Colon Carcinoma Metastatic in the Brain (tissue), 2 donors: ENCODE data around the gene BACE1.

GRCh38 chr11:116707388-116707693, 65.4 kb downstream of the BUD13 start:
- PRO-cap, 2 experiments, result peak in 2 of 2 experiments; most common plus-strand start chr11:116707615 (in 1); most common minus-strand start chr11:116707461 (in 1)

DNA sequence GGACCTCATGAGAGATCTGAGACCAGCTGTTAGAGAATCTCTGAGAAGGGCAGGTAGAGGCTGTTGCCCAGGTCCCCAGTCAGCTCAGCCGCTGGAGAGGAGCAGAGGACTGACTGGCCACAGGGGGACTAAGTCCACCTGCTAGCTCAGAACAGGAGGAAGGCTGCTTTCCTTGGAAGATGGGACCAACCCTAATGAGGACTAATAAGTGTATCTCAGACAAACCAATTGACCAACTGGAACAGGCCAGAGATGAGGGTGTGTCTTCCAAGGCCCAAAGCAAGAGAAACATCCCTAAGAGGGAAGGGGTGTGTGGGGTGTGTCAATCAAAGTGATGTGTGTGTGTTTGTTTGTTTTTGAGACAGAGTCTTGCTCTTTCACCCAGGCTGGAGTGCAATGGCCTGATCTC, 6.8 kb downstream of the APOA4 start:
- PRO-cap, 2 experiments, result no peak in any of the 2 experiments

DNA sequence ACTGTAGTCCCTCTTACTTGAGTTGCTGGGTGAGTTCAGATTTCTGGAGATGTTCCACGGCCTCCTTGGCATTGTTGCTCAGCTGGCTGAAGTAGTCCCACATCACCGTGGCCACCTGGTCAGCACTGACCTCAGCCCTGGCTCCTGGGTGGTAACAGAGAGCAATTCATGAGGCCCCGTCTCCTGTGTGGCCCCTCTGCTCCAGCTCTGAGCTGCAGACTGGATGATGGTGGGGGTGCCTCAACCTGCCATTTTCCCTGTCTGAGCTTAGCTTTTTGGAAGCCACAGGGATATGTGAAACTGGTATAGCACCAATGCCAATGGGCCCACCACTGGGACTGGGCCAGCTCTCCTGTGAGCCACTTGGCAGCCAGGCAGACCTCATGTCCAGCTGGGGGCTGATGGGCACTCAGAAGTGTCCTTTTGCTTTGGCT, 445 bp downstream of the APOA4 start:
- PRO-cap, 2 experiments, result no peak in any of the 2 experiments

DNA sequence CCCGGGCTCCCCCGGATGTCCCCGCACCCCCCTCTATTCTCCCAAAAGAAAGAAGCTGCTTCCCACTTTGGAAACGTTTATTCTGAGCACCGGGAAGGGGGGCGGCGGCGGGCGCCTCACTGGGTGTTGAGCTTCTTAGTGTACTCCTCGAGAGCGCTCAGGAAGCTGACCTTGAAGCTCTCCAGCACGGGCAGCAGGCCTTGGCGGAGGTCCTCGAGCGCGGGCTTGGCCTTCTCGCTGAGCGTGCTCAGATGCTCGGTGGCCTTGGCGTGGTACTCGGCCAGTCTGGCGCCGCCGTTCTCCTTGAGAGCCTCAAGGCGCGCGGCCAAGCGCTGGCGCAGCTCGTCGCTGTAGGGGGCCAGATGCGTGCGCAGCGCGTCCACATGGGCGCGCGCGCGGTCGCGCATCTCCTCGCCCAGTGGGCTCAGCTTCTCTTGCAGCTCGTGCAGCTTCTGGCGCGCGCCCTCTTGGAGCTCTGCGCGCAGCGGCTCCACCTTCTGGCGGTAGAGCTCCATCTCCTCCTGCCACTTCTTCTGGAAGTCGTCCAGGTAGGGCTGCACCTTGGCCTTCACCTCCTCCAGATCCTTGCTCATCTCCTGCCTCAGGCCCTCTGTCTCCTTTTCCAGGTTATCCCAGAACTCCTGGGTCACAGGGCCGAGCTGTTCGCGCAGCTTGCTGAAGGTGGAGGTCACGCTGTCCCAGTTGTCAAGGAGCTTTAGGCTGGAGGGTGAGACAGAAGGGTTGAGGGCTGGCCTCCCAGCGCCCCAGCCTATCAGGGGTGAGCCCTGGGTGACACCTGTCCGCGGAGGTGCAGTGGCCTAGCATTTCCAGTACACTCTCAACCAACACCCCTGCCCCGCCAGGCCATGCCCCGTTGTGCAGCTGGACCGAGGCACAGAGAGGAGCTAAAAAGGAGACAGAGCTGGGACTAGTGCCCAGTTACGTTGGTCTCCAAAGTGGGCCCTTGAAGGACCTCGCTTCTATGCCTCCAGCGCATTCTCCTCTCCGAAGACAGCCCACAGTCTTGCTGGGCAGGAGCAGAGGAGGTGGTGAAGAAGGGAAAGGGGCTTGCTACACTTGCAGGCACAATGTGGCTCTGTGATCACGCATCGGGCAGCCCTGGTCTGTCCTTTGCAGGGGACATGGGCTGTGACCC, 1.4 kb downstream of the APOA1 start:
- PRO-cap, 2 experiments, result peak in 1 of 2 experiments; most common minus-strand start position 302 of the sequence (in 1)

DNA sequence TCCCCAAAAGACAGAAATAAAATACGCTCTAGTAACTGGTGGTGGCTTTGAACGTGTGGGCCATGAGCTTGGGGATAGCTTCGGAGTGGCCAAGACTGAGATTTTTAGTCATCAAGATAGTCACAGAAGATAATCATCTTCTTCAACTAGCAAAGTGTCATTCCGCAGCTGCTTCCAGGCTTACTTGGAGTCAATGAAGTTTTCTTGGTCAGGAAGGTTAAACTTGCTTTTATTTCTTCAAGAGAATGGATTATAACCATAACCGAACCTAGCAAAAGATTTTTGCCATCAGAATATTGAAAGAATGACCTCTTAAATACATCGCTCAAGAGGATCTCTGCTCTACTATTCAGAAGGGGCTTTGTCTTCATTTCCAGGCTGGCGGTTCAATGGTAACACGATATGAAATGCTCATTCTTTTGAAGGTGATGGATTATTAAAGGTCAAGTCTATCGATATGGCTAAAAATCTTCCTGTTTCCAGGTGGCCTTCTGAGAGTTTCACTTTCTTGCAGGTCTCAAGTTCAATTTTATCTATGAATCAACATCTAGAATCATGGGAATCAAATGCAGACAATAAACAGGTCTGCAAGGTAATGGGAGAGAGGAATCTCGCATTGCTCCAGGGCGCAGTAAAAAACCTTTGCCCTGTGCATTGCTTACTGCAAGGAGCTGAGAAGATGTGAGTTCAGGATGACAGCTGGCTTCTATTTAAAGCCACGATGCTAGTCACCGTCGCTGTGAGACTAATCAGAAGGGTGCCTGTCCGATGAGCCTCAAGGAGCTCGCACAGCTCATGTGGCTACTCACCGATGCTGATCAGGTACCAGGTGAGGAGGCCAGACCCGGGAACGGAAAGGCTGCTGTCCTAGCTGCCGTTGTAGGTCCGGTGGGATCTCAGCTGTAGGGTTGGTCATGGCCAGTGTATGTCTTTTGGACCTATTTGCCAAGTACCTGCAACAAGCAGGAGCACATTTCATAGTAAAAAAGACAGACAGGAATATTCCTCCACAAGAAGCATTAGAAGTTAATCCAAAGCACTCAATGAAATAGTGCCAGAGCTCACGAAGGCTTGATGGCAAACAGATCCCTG, 30.1 kb upstream of the APOA1 start:
- PRO-cap, 2 experiments, result no peak in any of the 2 experiments

GRCh38 chr11:116930041-116930709, 92.8 kb upstream of the APOA1 start:
- PRO-cap, 2 experiments, result no peak in any of the 2 experiments

GRCh38 chr11:116931473-116932649, 94.4 kb upstream of the APOA1 start:
- PRO-cap, 2 experiments, result no peak in any of the 2 experiments

DNA sequence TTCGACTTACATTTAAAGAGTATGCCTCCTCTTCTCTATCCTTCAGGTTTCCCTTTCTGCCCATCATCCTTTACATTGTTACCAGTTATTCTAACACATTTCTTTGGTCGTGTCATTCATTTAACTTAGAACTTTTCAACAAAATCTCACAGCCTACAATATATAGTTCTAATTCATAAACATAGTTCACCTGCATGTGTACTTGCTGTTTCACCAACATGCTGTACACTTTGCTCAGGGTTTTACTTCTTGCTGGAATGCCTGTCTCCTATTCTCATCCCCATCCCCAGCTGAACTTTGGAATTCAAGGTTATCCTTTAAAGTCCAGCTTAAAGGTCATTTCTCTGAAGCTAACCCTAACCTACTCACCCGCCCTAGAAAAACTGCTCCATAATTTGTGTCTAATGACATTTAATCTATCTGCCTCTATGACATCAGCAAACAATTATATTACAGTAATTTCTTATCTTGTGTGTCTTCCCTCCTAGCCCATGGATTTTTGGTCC, 99.3 kb upstream of the APOA1 start:
- PRO-cap, 2 experiments, result no peak in any of the 2 experiments

DNA sequence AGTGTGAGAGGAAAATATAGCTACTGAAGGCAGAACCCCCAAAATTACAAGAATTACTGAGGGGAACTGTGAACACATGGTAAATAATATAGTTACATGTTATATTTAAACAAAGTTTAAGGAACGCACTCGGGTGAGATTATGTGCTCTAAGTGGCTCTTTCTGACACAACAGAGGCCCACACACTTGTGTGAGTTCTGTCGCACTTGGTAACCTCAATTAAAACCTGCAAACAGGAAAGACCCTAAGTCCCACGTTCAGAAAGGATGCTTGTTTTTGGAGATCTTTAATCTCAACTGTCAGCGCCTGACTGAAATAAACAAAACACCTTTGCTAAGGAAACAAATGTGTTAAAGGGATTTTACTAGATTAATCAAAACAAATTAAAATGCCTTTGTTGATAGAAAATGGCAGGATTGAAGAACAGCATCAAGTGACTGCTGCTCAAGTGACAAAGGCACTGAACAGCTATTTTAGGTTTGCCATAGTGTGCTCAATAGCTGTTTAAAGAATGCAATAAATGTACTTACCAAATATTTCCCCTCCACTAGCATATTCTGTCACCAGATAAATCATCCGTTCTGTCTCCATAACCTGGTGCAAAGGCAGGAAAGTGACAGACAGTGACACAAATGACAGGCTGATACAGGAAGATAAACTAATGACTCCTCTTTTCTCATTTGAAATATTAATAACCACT, 116.2 kb upstream of the APOA1 start:
- PRO-cap, 2 experiments, result no peak in any of the 2 experiments

- PRO-cap, 2 experiments, result no peak in any of the 2 experiments
Observed at GRCh38 chr11:117183885-117184453, 5.4 kb downstream of the SIDT2 start.

DNA sequence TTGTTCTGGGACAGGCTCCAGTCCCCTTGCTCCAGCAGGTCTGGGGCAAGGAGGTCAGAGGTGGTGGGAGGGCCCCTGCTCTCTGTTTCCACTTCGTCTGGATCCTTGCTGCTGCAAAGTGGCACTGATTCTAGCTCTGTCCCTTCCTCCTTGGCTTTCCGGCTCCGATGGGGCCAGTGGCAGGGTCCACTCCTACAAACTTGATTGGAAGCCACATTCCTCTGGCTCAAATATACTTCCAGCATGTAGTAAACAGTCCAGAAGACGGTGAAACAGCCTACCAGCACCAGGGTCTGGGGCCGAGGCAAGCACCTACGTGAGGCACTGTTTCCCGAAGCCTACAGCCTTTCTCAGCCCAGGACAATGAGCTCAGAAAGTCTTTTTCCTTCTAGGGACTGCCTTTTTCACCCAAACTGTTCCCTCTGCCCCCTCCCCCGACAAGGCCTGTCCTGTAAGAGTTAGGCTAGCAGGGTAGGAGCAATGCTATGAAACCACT, 6.9 kb downstream of the TAGLN start:
- PRO-cap, 2 experiments, result no peak in any of the 2 experiments

DNA sequence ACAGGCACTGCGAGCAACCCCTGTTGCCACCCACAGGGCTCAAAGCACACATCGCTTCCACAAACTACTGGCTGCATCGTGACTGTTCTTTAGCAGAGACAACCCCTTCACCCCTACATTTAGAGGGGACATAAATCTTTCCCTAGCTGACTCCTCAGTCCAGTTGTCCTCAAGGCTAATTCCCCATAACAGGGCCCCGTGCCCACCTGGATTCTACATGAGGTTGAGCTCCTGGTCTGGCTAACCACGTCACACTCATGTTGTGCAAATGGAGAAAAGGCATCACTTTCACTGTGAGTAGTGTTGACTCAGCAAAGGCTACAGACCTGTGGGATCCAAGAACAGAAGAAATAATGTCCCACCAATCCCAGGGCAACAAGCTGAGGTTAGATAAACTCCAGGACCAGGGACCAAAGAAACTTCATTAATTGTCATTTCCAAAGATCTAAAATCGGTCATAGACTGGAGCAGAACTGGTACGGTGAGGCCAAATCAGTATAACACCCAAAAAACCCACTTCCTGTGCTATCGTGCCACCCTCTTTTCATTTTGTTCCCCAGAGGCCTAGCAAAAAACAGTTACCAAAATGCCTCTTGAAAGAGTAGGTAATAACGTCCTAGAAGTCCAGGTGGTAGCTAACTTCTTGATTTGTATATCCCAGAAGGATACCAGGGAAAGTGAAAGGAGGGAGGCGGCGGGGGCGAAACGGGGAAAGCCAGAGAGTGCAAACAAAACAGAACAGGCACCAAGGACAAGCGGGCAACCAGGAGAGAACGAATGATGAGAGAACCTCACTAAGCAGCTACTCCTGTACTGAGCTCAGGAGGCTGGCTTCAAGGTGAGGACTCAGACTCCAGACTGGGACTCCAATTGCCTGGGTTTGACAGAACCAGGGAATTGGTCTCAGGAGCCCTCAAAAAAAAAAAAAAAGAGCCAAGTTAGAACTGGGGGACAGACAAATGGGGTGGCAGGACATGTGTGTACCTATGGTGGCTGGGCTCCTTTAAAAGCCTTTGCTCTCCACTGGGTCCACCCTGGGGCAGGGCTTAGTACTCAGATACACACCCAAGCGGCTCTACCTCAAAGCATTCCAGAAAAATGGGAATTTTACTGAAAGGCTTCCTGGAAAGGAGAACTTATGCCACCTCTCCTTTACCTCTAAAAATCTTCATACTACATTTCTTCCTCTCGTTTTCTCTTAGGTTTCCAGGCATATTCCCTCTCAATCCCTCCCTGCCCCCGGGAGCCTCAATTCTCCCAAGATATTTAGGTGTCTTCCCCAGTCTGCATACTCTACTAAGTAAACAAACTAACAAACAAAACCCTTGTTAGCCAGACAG, 1.3 kb downstream of the PCSK7 start:
- PRO-cap, 2 experiments, result peak in 1 of 2 experiments; most common plus-strand start position 1,113 of the sequence (in 1); most common minus-strand start position 982 of the sequence (in 1)

- PRO-cap, 2 experiments, result no peak in any of the 2 experiments
Observed at GRCh38 chr11:117234057-117234852, 1.8 kb downstream of the RNF214 start.

DNA sequence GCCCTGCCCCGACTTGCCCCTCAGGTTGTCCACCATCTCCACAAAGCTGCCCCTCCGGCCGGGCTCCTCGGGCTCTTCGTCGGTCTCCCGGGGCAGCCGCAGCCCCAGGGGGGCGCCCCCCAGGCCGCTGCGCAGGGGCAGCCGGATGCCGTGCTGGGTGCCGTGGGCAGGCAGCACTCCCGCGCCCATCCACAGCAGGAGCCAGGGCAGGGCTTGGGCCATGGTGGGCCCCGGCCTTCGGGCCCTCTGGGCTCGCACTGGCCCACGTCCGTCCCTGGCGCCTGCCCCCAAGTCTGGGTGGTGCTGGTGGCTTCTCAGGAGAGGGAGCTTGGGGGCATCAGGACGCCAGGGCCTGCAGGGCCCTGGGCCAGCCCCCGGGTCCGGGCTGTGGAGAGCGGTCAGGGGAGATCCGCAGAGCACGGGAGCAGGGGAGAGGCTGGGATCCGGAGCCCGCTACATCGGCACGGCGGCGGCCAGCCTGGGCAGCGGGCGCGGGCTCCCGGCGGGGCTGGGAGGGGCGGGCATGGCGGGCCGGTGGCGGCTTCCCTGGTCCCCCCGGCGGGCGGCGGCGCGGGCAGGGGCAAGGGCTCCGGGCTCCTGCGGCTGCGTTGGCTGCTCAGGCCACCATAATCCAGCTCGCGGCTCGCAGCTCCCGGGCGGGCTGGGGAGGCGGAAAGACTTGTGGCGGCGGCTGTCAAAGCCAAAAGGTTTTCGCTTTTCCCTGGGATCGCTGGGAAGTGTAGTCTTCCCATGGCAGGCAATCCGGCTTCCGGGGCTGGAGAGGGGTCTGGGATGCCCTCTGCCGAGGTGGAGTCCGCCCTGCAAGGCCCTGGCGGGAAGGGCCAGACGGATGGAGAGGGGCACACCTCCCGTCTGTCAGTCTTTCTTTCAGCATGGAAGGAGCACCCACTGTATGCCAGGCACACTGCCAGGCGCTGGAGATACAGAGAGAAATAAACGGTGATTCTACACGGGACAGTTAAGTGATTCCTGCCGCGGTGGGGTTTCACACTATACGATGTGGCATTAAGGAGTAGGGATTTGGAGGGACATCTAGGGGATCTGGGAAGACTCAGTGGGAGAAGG, at the start of gene BACE1:
Gene BACE1, minus strand, starts transcription at position 683 of the 1,086 bp plus-strand sequence.
- PRO-cap, 2 experiments, result peak in 1 of 2 experiments; most common plus-strand start position 824 of the sequence (in 1); most common minus-strand start position 681 of the sequence (in 1)

DNA sequence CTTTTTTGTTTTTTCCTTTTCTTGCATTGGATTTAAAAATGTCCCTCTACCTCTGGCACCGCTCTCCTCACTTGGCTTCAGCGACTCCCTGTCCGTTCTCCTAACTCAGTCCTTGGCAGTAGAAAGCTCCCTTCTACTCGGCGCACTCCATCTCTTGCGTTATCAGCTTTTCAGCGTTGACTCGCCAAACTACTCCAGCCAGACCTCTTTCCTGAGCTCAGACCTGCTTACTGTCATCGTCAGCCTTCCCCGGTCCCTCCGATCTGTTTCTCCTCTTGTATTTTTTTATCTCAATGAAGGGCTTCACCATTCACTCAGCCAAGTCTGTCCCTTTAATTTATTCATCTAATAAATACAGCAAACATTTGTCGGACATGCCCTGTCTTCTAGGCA, 751 bp downstream of the CEP164 start:
- PRO-cap, 2 experiments, result no peak in any of the 2 experiments

DNA sequence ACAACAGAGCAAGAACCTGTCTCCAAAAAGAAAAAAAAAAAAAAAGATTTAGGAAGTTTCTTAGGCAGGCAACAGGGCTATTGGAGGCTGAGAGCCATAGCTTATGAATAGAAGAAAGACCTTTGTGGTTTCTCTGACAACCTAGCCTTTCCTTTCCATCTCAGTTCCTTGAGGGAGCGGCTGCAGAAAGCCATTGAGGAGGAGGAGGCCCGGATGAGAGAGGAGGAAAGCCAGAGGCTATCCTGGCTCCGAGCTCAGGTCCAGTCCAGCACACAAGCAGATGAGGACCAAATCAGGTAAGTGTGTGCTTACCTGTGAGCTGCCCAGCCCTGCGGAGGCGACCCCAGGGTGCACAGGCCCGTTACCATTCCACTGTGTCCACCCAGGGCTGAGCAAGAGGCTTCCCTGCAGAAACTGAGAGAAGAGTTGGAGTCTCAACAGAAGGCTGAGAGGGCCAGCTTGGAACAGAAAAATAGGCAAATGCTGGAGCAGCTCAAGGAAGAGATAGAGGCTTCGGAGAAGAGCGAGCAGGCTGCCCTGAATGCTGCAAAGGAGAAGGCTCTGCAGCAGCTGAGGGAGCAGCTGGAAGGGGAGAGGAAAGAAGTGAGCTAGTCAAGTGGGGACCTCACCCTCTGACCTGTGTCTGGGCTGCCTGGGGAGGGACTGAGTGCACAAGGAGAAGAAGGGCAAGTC, 63.1 kb downstream of the CEP164 start:
- PRO-cap, 2 experiments, result no peak in any of the 2 experiments

- PRO-cap, 2 experiments, result peak in 1 of 2 experiments; most common plus-strand start chr11:117659056 (in 1)
Observed at GRCh38 chr11:117658681-117659224, 138.3 kb downstream of the DSCAML1 start.

GRCh38 chr11:117817930-117818655, 6.5 kb downstream of the FXYD2 start:
- PRO-cap, 2 experiments, result no peak in any of the 2 experiments

DNA sequence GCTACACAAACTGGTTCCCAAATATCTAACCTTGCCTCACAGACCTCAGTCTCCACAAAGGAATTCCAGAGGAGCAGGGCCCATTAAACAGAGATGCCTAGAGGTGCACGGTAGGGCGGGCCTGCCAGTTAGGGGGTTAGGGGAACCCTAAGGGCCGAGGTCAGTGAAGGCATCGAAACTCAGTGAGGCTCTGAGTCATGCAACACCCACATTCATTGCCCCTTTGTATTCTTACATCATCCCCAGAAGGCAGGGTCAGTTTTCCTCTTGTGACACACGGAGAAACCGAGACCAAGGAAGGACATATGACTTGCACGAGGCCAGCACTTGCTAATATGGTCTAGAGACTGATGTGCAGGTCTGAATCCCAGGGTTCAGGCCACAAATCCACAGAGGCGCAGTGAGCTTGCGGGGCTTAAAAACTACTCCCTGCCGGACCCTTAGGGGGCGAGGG, 17.5 kb upstream of the FXYD2 start:
- PRO-cap, 2 experiments, result no peak in any of the 2 experiments

- PRO-cap, 2 experiments, result no peak in any of the 2 experiments
Observed at GRCh38 chr11:117930617-117931202, 1.5 kb upstream of the TMPRSS13 start.